ENCODE measurements around a stretch of chr19.

GRCh38 chr19:49442120-49443358, 1.2 kb upstream of the SLC17A7 start:
- PRO-cap, result unidirectional peak, minus-strand start at chr19:49442389; unidirectional peak, minus-strand start at chr19:49442728; unidirectional peak, minus-strand start at chr19:49442924
- RAMPAGE, long total RNA, 3 experiments, result start-site peak on the plus strand in 1 of 3 experiments, at chr19:49443194-49443217 at its widest, 6 reads per replicate; start-site peak on the minus strand in 3 of 3 experiments, at chr19:49441902-49442720 at its widest, 5 to 9 reads per replicate

GRCh38 chr19:49520403-49521067, 7.3 kb upstream of the RCN3 start:
- PRO-cap, result no peak
- RAMPAGE, long total RNA, 3 experiments, result no peak in any of the 3 experiments

DNA sequence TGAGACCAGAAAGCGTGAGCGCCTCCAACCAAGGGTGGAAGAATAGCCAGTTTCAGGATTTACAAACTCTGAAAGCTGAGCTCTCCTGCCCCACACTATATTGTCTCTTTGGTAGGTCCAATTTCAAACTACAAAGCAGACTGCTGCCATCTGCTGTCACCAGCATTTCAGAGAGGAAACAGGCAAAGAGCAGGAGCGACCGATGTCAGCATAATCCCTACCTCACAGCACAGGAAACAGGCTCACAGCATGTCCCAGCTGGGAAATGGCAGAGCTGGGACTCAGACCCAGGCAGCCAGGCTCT, 9.1 kb downstream of the NOSIP start:
- PRO-cap, result no peak
- RAMPAGE, long total RNA, 3 experiments, result no peak in any of the 3 experiments

DNA sequence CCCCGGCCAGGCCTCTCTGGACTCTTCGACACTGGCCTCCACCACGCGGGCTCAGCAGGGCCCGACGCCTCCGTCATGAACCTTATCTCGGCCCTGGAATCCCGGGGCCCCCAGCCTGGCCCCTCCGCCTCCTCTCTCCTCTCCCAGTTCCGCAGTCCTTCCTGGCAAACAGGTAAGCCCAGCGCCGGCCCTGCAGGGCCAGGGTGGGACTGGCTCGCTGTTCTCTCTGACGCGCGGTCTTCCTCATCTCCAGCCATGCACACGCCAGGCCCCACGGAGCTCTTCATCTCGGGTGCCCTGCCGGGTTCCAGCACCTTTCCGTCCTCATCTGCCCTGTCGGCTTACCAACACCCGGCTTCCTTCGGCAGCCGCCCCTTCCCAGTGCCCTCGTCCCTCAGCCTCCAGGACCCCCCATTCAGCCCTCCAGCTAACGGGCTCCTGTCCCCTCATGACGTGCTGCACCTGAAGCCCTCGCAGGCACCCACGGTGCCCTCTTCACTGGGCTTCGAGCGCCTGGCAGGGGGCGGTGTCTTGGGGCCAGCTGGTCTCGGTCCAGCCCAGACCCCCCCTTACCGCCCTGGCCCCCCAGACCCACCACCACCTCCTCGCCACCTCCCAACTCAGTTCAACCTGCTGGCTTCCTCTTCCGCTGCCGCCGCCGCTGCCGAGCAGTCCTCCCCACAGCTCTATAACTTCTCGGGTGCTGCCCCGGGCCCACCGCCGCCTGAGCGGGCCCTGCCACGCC, 3.6 kb downstream of the PRR12 start:
- PRO-cap, result no peak
- RAMPAGE, long total RNA, 3 experiments, result start-site peak on the plus strand in 1 of 3 experiments, centred at position 340 of the sequence, 14 reads per replicate

DNA sequence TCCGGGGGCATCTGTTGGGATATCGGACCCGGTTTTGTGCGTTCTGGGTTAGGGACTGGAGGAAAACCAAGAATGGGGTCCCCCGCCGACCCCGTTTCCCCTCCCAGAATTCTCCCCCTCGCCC, 642 bp downstream of the PRMT1 start:
- PRO-cap, result no peak
- RAMPAGE, long total RNA, 3 experiments, result no peak in any of the 3 experiments

GRCh38 chr19:49679254-49679853, 2.3 kb downstream of the PRMT1 start:
- PRO-cap, result no peak
- RAMPAGE, long total RNA, 3 experiments, result no peak in any of the 3 experiments

DNA sequence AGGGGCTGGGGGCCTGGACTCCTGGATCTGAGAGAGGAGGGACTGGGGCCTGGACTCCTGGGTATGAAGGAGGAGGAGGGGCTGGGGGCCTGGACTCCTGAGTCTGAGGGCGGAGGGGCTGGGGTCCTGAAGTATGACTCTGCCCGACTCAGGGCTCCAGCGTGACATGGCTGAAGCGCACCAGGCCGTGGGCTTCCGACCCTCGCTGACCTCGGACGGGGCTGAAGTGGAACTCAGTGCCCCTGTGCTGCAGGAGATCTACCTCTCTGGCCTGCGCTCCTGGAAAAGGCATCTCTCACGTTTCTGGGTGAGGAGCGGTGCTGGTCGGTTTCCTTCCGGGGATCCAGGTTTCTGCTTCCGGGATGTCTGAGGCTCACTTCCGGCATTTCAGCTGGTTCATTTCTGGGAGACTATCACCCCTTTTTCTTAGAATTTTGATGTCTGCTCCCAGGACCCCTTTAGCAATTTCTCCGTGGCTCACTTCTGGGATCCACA, 1.2 kb downstream of the CPT1C start:
- PRO-cap, result no peak
- RAMPAGE, long total RNA, 3 experiments, result no peak in any of the 3 experiments

GRCh38 chr19:49767422-49768099, 760 bp downstream of the AP2A1 start:
- PRO-cap, result no peak
- RAMPAGE, long total RNA, 3 experiments, result no peak in any of the 3 experiments

DNA sequence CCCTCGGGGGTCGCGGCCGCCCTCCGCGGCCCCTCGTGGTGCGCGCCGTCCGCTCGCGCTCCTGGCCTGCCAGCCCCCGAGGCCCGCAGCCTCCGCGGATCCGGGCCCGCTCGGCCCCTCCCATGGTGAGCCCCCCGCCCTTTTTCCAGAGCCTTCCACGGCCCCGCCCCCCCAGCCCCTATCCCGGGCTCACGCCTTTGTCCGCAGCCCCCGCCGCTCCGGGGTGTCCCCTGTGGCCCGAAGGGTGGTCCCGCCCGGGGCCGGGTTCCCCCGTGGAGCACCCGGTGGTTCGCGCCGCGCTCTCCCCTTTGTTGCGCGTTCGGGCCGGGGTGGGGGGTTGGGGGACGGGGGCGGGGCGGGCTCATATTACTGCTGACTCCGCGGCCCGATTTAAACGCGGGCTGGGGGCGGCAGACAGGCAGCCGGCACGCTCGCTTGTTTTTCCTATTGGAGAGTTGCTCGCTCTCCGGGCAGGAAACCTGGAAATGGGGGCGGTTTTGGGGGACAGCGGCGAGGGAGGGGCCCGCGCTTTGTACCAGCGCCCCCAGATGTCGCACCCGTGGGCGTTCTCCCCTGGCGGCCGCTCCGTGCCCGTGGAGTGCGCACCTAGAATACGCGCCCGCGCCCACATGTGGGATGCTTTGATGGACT, 15.9 kb downstream of the PNKP start:
- PRO-cap, result bidirectional peak, plus-strand start at position 403 of the sequence, minus-strand start at position 94 of the sequence
- RAMPAGE, long total RNA, 3 experiments, result start-site peak on the plus strand in 1 of 3 experiments, centred at position 68 of the sequence, 13 reads per replicate

GRCh38 chr19:49859665-49860923, 7.3 kb downstream of the PNKP start:
- PRO-cap, result no peak
- RAMPAGE, long total RNA, 3 experiments, result no peak in any of the 3 experiments

DNA sequence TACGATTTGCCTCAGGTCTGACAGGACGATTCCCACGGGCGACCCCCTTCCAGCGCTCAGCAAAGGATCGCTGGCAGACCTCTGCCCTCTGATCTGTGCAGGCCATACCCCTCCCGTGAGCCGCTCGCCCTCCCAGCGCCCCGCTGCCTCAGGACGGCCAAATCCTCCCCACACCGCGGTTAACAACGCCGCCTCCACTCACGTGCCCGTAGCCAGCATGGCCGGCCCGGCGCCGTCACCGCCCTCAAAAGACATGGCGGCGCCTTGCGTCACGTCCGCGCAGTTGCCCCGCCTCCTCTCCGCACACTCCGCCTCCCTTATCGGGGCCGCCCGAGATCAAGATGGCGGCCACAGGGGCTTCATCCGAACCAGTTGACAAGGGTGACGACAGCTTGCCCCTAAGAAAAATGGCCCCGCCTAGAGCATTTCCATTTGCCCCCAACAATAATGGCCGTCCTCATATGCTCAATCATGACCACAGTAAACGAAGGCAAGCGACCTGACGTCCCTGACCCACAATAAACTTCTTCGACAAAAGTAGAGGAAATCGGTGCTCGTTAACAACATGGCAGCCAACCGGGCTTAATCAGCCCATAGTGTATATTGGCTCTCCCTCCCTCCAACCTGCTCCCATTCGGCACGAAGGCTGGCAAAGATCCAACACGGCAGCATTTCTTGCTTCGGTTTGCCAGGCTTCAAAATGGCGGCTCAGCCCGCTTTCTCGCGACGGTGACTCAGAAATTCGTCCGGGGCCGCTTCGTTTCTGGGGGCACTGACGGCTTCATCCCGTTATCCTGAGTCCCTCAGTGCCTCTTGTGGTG, 544 bp downstream of the AKT1S1 start:
- PRO-cap, result bidirectional peak, plus-strand start at position 371 of the sequence, minus-strand start at position 246 of the sequence
- RAMPAGE, long total RNA, 3 experiments, result no peak in any of the 3 experiments

DNA sequence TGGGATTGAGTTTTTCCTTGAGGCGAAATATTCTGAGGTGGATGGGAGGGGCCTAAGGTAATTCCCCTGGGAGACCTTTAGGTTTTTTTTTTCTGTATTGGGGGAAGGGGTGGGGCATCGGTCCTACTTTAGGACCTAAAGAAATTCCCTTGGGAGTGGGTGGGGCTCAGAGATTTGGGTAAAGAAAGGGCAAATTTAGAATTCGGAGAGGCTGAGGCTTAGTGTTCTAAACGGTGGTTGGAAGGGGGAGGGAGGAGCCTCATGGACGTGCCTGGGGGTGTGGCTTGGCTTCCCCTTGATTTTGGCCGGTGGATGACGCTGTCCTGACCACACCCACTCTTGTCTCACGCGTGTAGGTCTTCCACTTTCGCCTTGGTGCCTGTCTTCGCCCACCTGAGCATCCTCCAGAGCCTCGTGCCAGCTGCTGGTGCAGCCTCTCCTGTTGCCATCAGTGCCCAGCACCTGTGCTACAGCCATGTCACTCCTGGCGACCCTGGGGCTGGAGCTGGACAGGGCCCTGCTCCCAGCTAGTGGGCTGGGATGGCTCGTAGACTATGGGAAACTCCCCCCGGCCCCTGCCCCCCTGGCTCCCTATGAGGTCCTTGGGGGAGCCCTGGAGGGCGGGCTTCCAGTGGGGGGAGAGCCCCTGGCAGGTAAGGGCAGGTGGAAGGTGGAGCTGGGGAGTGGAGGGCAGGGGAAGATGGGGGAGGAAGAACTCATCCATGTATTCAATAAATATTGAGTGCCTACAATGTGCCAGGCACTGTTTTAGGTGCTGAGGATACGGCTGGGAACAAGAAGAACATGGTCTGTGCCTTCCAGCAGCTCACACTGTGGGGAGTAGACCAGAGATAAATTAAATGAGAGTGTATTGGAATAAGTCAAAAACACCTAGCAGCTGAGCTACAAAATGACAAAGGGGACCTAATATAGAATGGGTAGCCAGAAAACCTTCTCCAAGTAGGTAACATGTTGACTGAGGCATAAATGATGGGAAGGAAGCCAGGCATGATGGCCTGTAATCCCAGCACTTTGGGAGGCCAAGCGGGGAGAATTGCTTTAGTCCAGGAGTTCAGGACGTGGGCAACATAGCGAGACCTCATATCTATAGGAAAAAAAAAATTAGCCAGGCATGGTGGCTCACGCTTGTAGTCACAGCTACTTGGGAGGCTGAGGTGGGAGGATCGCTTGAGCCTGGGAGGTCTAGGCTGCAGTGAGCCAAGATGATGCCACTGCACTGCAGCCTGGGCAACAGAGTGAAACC, 1.5 kb upstream of the NUP62 start:
- PRO-cap, result no peak
- RAMPAGE, long total RNA, 3 experiments, result no peak in any of the 3 experiments

DNA sequence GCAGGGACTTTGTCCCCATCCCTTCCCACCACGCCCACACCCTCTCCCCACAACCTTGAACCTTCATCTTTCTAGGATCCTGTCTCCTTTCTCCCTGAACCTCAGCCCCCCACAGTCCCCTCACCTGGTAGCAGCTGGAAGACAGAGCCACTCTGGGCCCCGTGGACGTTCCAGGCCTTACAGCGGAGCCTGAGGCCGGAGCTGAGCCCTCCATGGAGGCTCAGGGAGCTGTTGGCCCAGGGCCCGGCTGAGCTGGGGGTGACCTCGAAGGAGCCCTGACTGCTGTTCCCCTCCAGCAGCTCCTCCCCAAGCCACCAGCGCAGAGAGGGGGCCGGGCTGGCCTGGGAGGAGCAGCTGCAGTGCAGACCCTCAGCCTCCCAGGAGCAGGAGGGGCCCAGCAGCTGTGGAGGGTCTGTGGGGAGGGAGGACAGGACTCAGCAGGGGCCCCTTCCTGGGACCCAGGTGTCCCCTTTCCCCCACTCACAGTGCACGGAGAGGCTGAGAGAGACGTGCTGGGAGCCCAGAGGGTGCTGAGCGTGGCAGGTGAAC, 2.7 kb downstream of the SIGLEC11 start:
- PRO-cap, result no peak
- RAMPAGE, long total RNA, 3 experiments, result no peak in any of the 3 experiments

GRCh38 chr19:49969266-49969717, 8.3 kb upstream of the SIGLEC11 start:
- PRO-cap, result no peak
- RAMPAGE, long total RNA, 3 experiments, result no peak in any of the 3 experiments

DNA sequence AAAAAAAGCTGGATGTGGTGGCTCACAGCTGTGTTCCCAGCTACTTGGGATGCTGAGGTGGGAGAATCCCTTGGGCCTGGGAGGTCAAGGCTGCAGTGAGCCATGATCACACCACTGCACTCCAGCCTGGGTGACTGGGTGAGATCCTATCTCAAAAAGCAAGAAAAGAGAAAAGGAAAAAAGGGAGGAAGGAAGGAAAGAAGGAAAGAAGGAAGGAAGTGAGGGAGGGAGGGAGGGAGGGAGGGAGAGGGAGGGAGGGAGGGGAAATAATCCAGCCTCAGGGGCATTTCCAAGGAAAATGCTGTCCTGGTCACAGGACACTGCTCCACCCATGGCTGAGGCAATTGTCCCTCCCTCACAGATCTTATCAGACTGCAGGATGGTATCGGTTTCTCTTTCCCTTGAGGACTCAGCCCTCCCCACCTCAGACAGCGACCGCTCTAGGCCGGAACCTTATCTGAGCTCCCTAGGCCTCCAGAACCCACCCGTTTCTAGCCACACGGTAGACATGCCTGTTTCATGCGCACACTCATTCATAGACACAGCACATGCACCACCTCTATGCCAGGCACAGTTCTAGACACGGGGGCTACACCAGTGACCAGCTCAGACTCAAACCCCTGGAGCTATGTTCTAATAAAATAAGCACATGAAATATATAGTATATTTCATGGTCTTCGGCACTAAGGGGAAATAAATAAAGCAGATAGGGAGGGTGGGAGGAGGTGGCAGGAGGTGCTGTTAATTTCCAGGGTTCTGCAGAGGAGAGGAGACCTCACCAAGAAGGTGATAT, 10.0 kb upstream of the IZUMO2 start:
- PRO-cap, result no peak
- RAMPAGE, long total RNA, 3 experiments, result no peak in any of the 3 experiments

DNA sequence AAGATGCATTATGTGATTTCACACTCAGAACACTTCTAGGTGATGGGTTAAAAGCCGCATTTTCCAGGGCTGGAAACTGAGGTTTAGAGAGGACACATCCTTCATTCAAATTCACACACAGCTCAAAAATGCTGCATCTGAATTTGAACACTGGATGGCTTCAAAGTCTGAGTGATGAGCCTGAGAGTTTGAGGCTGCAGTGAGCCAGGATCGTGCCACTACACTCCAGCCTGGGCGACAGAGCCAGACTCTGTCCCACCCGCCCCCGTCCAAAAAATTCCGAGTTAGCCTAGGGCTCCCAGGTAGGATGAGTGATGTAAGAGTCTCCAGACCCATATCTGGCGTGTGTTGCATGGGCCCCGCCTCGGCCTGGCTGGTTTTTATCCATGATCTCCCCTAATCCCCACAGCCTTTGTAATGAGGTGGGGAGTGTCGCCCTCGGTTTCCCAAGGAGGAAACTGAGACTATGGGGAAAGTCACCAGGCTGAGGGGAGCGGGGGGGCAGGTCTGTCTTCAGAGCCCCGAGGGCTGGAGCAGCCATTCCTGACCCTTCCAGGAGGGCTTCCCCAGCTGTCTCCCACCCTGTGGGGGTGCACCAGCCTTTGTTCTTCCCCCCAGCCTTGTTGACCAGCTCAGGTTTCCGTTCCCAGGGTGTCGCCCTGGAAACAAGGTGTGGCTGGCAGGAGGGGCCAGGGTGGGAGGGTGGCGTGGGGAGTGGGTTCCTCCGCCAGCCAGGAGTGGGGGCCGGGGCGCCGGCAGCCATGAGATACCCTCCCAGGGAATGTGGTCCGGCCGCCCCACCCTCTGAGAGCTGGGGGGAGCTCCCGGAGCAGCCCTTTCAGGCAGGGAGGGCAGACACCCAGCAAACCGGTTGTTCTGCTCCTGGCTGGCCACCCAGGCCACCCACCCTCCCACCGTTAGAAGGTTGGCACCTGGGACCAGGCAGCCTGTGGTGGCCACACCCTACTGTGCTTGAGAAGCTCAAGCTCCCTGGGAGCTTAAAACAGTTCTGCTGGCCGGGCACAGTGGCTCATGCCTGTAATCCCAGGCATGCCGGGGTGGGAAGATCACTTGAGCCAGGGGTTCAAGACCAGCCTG, 11.5 kb downstream of the MYH14 start:
- PRO-cap, result no peak
- RAMPAGE, long total RNA, 3 experiments, result no peak in any of the 3 experiments

DNA sequence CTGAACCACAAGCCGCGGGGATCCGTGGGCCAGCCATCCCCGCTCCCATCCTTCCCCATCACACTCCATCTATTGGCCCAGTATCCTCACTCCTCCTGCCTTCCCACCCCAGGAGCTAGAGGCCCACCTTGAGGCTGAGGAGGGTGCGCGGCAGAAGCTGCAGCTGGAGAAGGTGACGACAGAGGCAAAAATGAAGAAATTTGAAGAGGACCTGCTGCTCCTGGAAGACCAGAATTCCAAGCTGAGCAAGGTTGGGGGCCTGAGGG, 57.9 kb downstream of the KCNC3 start:
- PRO-cap, result no peak
- RAMPAGE, long total RNA, 3 experiments, result no peak in any of the 3 experiments

DNA sequence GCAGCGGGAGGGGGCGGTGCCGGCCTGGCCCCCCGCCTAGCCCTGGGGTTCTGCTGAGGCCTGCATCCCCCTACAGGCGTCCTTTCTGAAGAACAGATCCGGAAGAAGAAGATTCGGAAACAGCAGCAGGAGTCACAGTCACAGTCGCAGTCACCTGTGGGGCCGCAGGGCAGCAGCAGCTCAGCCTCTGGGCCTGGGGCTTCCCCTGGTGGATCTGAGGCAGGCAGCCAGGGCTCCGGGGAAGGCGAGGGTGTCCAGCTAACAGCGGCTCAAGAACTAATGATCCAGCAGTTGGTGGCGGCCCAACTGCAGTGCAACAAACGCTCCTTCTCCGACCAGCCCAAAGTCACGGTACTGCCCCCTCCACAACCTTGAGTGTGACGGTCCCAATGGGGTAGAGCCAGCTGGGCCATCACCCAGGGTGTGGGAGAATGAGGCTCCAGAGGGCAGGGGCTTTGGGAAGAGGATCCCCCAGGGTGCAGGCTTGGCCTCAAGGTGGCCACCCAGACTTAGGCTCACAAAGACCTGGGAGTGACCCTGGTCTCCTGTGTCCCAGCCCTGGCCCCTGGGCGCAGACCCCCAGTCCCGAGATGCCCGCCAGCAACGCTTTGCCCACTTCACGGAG, 2.3 kb downstream of the NR1H2 start:
- PRO-cap, result no peak
- RAMPAGE, long total RNA, 3 experiments, result no peak in any of the 3 experiments

DNA sequence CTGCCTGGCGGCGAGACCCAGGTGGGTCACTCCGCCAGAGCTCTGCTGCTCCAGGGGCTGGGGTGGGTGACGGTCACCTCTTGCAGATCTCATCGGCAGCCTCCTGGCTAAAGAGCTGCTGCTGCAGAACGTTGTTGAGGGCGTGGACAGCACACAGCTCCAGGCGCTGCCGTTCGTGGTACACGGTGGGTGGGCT, 884 bp downstream of the JOSD2 start:
- PRO-cap, result no peak
- RAMPAGE, long total RNA, 3 experiments, result no peak in any of the 3 experiments

- PRO-cap, result no peak
- RAMPAGE, long total RNA, 3 experiments, result no peak in any of the 3 experiments
Observed at GRCh38 chr19:50513105-50513705, 508 bp downstream of the ASPDH start.